Osteoblast (primary cell): Measurements from ENCODE around the genes NPR3 and LMBRD2.

GRCh38 chr5:32630321-32631023 is 45.1 kb downstream of the SUB1 start:
- CAGE, long polyA plus RNA = no peak
- RRBS = no CpG with 5 or more reads among the region's 9 CpGs

GRCh38 chr5:32710935-32711562 is at the start of gene NPR3:
NPR3 (plus strand) TSS chr5:32711321.
- CAGE, long polyA plus RNA = start-site peak on the plus strand at chr5:32711467-32711488, 58 and 49 reads in 2 replicates
- RRBS = 3% methylated on average over 9 of the region's 35 CpGs

DNA sequence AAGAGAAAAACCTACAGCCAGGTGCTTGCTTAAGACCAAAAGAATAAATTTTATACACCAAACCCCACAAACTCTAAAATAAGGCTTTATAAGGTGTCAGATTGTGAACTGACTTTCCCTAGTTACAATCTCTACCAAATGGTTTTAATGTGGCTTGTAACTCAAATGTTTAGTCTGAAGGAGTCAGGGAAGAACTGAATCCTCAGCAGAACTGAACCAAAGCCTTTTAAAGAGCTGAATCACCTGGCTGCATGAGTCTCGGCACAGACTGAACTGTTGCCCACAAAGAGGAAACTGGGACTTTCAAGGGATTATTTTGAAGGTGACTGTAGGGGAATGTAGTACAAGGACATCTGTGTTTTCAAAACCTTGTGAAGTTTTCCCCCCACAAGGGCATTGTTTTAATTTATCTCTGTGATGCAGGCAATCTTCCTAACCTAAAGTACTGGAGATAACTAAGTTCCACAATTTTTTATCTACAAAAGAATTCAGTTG is 201.6 kb upstream of the TARS1 start:
- CAGE, long polyA plus RNA = no peak
- RRBS = no CpG with 5 or more reads among the region's 1 CpG

DNA sequence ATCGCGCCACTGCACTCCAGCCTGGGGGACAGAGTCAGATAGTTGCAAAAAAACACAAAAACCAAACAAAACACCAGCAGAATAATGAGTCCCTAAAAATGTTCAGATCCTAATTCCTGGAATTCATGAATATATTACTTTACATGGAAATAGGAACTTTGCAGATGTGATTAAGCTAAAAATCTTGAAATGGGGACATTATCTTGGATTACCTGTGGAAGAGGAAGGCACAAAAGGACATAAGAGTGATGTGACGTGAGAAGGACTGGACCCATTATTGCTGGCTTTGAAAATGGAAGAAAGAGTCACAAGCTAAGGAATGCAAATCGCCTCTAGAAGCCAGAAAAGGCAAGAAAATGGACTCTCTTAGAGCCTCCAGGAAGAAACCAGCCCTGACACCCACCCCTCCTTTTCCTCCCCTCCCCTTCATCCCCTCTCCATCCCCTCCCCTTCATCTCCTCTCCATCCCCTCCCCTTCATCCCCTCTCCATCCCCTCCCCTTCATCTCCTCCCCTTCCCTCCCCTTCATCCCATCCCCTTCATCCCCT is 39.7 kb downstream of the TARS1 start:
- CAGE, long polyA plus RNA = no peak
- RRBS = no CpG with 5 or more reads among the region's 4 CpGs

GRCh38 chr5:34052956-34053571 is 10.1 kb upstream of the C1QTNF3 start:
- CAGE, long polyA plus RNA = no peak
- RRBS = no CpG with 5 or more reads among the region's 3 CpGs

DNA sequence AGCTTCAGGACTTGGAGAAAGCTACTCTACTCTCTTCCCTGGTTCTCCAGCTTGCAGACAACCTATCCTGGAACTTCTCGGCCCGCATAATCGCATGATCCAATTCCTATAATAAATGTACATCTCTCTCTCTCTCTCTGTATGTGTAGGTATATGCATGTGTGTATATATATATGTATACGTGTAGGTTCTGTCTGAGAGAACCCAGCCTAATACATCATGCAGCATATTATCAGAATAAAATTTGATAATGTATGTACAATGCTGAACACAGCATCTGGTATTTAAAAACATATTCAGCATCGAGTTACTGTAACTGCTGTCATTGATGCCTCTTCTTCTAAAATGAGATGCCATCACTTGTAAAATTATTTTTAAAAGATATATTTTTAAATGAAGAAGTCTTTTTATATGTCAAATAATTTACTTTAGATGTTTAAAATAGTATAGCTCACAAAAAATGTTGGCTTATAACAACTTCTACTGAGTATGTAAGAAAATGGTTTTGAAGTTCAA is 122.3 kb upstream of the C1QTNF3 start:
- CAGE, long polyA plus RNA = no peak
- RRBS = no CpG with 5 or more reads among the region's 5 CpGs

DNA sequence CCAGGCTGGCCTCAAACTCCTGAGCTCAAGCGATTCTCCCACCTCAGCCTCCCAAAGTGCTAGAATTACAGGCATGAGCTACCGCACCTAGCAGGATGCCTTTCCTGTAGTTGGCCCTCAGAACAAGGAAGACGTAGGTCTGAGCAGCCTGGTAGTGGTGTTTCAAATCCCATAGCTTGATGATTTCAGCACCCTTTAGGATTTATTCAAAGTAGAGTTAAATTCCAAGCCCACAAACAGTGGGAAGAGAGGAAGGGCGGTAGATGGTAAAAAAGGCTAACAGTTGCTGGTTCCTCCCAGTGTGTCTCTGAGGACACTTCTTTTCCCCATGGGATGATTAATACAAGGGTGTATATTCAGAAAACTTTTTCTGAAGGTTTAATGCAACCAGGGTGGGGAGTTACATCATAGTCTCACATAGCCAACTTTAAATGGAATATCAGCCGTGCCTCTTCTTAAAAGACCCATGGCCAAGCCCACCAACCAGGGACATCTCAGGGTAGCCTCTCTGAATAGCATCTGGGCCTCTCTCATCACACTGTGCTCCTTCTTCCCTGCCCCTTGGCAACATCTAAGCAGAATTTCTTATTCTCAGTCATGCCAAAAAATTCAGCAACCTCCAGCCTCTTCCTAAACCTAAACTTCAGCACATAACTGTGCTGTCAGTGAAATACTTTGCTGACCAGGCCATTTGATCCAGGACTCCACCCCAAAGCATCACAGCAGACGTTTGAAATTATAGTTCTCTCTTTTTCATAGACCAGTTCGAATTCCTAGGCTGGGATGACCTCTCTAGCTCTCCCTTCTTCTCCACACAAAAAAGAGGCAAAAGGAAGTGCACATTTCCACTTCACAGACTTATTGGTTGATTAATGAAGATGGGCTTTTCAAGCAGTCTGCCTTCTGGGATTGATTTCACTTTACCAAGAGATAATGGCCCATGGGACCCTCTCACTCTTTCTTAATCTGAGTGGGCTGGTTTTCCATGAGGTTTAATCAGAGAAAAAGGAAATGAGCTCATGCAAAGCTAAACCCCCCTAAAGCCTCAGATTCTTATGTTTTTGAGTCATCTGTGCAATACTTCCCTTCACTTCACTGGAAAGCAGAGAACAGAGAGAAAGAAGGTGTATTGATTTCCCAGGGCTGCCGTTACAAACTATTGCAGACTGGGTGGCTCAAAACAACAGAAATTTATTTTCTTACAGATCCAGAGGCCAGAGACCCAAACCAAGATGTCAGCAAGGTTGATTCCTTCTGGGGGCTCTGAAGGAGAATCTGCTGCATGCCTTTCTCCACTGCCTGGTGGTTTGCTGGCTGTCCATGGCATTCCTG is 85.2 kb upstream of the RAI14 start:
- CAGE, long polyA plus RNA = no peak
- RRBS = no CpG with 5 or more reads among the region's 8 CpGs

DNA sequence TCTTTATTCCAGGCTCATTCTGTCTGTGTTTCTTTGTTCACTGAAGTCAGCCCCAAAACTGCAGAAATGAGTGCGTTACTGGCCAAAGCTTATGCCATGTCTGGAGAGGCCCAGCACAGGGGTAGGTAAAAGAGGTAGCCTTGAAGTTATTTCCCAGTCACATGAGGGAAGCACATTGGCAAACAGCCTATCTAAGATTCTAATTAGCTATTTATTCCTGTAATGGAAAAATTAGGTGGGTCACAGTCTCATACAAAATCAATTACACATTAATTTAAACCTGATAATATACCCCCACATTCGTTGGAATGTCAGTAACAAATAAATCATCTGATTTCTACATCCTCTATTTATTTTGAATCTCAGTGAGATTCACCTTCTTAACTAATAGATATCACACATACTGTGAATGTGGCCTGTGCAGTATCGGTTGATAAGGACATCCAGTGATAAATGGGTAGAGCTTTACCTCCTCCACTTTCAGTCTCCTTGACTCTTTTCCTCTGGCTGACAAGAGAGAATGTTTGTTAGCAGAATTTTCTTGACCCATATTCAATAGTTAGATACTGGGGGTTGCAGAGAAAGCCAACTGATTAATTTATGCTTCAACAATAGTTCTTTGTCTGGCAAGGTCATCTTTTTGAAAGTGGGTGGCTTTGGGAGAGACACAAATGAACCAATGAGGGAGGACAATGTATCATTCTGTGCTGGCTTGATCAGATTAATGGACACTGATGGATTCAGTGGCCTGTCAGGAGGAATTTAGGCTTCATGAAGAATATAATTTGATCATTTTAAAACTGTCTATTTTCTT is 30.1 kb downstream of the TTC23L start:
- CAGE, long polyA plus RNA = no peak
- RRBS = no CpG with 5 or more reads among the region's 3 CpGs

- CAGE, long polyA plus RNA = no peak
- RRBS = no CpG with 5 or more reads among the region's 5 CpGs
These were observed 1.0 kb downstream of the DNAJC21 start for GRCh38 chr5:34930420-34930781.

GRCh38 chr5:34944620-34945169 is 15.3 kb downstream of the DNAJC21 start:
- CAGE, long polyA plus RNA = no peak
- RRBS = no CpG with 5 or more reads among the region's 10 CpGs

- CAGE, long polyA plus RNA = no peak
- RRBS = no CpG with 5 or more reads among the region's 4 CpGs
These were observed 82.1 kb upstream of the AGXT2 start for GRCh38 chr5:35129786-35130270.

DNA sequence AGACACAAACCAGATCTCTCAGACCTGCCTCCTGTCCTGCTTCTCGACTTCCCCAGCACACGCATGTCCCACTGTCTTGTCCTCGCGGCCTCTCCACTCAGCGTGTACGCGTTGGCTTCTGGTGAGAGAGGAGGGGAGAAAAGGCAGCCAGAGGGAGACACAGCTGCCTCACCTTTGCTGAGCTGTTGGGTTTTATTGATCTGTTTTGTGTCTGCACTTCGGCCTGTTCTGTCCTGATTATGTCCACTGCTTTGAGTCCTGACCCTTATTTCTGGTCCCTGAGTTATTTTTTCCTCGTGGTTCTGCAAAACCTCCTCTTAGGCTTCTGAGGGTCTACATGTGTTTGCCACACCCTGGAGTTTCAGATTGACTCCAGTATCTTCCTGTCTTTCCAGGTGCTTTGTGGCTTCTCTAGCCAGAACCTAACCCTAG is 87.5 kb upstream of the AGXT2 start:
- CAGE, long polyA plus RNA = no peak
- RRBS = no CpG with 5 or more reads among the region's 9 CpGs

- CAGE, long polyA plus RNA = no peak
- RRBS = no CpG with 5 or more reads among the region's 7 CpGs
These were observed 42.0 kb downstream of the PRLR start for GRCh38 chr5:35188243-35188655.

- CAGE, long polyA plus RNA = no peak
- RRBS = no CpG with 5 or more reads among the region's 5 CpGs
These were observed 186.1 kb upstream of the PRLR start for GRCh38 chr5:35416424-35416739.

GRCh38 chr5:35671508-35672065 is 53.9 kb downstream of the SPEF2 start:
- CAGE, long polyA plus RNA = no peak
- RRBS = no CpG with 5 or more reads among the region's 3 CpGs

DNA sequence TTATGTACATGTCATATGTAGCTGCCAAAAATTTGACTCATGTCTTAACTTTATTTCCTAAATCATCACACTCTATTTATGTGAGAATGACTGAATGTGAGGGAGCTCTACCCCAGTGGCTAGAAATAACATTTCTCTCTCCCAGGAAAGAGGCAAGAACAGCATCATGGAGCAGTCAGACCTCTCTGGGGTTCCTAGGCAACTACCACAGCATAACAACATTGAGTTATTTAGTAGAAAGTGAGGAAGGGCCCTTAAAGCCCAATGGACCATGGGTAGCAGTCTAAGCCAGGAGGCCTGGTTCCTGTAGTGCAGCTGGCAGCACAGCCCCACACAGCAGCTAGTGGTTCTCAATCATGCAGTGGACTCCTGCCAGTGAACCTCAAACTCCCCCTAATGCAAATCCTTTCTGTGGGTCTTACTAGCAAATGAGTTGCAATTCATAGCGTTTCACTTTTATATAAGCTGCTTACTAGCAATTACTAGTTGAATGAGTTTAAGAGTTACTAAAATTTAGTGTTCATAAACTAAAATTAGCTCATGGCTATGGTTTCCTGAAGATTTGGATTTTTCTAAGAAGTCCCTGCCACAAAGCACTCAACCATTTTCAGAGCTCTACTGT is 55.4 kb downstream of the SPEF2 start:
- CAGE, long polyA plus RNA = no peak
- RRBS = no CpG with 5 or more reads among the region's 1 CpG

DNA sequence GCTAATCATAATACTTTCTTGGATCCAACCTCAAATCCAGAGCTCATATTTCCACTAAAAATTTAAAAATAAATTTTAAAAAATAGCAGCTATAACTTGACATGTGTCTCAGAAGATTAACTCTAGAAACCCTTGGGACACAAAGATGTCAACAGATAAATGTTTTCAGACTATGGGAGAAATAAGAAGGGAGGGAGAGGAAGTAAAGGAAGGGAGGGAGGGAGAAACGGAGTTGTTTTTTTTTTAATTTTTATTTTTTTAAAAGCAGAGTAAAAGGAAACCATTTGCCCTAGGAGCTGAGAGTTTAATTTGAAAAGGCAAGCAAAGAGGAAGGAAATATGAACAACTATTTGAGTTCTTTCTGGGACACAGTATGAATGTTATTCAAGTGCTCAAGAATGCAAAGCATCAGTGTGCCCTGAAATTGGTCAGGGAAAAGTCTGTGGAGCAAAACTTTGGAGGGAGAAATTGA is 75.7 kb upstream of the IL7R start:
- CAGE, long polyA plus RNA = no peak
- RRBS = no CpG with 5 or more reads among the region's 1 CpG

DNA sequence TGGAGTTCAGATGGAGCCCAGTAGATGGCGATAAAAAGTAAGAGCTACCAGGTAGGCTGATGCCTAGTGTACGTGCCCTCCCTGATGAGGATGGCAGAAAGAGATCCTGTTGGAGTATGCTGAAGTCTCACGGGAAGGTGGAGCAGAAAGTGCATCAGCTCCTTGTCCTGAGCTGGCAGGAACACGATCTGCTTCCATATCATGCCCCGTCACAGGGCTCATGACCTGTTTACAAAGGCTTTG is 12.6 kb upstream of the UGT3A2 start:
- CAGE, long polyA plus RNA = no peak
- RRBS = no CpG with 5 or more reads among the region's 5 CpGs

DNA sequence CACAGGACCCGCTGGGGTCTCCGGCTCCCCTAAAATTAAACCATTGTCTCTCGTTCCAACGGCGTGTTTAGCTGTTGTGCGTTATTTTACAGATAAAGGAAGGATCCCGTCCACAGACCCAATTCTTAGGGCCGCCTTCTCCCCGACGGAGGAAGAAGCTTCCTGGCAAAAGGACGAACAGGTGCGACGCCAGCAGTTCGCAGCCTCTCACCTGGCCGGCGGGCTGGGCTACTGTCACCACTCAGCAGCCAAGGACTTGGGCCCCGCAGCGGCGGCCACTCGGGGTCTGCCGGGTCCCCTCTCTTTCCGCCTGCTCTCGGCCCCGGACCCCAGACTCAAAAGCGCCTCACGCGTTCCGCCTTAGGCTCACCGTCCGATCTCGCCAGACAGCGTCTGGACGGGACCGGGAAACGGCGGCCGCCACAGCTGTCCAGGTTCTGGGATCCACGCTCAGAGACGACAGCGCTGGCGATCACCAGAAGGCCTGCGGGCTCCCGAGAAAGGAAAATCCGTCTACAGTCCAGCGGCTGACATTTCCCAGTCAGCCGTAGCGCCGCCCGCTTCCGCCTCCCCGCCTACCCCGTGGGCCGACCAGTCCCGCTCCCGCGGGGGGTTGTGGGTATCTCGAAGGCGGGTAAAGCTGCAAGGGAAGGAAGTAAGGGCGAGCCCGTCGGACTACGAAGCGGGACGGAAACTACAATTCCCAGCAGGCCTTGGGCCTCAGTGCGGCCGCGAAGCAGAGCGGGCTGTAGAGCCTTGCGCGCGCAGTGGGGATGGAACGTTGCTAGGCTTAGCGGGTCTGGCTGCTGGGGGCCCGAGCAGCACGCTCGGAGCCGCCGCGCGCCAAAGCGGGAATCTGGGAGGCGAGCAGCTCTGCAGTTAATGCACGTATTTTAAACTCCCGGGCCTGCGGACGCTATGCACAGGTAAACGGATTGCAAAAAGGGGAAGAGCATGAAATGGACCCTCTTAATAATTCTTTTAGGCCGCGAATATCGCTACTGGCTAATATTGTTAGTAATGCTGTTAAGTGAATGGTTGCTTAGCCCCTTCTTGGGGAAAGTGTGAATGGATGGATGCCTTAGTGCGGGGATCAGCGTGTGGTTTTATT is at the start of gene LMBRD2:
TSS of gene LMBRD2 (minus strand) at position 543 of the 1,111 bp plus-strand sequence.
- CAGE, long polyA plus RNA = no peak
- RRBS = 1% methylated on average over 18 of the region's 92 CpGs

DNA sequence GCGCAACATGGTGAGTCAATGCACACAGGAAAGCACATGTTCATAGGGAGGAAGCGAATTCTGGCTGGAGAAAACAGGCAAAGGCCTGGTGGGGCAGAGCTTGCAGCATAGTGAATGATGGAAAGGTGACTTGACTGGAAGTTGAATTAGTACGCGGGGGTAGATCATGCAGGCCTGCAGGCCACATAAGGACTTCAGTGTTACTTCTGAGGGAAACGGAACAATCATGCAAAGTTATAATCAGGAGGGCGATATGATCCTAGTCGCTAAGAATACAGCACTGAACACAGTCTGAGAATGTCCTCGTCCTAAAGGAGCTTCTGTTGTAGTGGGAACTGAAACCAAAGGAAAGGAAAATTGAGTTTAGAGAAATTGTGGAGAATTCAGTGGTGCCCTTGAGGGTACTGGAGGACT is 71.9 kb upstream of the RANBP3L start:
- CAGE, long polyA plus RNA = no peak
- RRBS = no CpG with 5 or more reads among the region's 8 CpGs